Measurements from ENCODE around the gene TSFM.

DNA sequence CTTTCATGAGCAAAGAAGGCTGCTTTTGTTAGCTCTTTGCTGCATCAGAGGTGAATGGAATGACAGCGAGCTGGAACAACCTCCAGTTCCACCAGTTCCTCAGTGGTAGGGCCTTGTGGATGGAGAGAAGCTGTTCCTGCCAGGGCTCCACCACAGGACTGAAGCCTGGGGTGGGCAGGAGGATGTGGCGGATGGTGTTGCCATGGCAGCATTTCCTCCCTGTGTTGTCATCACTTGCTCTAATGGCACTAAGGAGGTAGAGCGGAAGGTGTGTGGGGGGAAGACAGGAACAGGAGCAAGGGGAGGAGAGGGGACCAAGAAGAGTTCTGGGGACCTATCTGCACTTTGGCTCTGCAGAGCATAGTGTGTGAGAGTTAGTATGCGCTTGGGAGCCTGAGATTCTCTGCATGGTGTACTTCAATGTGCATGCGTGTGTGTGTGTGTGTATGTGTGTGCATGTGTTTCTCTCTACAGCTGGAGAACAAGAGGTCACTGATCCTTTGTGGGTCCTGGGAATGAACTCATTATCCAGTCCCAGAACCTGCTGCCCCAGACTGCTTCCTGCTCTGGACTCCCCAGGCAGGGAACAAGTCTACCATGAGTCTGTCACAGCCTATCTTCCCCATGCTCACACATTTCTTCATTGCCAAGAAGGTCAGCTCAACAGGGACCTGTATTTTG is 2.6 kb upstream of the AGAP2 start:
CAGE:
- cytosol, long polyA minus RNA, result no peak
- cytosol, long polyA plus RNA, result no peak
- long polyA plus RNA, result no peak
- nucleus, long polyA minus RNA, result no peak
- nucleus, long polyA plus RNA, result no peak

DNA sequence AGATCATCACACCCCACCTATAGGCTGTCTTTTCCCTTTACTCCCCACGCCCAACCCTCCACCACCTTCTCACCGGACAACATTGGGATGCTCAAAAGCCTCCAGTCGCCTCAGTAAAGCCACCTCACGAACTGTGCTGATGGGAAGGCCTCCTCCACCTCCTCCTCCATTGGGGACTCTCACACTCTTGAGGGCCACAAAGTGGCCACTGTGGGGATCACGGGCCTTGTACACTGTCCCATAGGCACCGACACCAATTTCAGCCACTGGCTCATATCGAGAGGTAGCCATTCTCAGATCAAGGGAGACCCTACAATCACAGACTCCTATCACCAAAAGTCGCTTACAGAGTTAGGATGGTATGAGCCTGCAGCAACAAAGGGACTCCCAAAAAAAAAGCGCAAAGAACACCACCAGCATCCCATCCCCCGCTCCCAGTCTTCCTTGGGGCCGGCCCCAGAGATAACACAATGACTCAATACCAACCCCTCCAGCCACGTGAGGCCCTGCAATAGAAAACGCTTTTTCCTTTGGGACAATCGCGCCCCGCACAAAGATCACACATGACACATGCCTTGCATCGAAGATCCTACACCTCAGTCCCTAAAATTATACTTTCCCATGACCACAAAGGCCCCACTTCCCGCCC is 559 bp downstream of the CDK4 start:
CAGE:
- cytosol, long polyA minus RNA, result no peak
- cytosol, long polyA plus RNA, result no peak
- long polyA plus RNA, result no peak
- nucleus, long polyA minus RNA, result no peak
- nucleus, long polyA plus RNA, result no peak

CAGE:
- cytosol, long polyA minus RNA, result start-site peak on the plus strand at chr12:57782764-57782790, 53 reads
- cytosol, long polyA plus RNA, result start-site peak on the plus strand at chr12:57782775-57782790, 1,075 and 164 reads in 2 replicates
- long polyA plus RNA, result start-site peak on the plus strand at chr12:57782742-57782790, 896 and 450 reads in 2 replicates
- nucleus, long polyA minus RNA, result start-site peak on the plus strand at chr12:57782776-57782796, 89 reads
- nucleus, long polyA plus RNA, result start-site peak on the plus strand at chr12:57782776-57782792, 974 and 966 reads in 2 replicates
Measured at GRCh38 chr12:57782430-57783403, at the start of gene TSFM. Gene TSFM (plus strand): TSS chr12:57782787.

DNA sequence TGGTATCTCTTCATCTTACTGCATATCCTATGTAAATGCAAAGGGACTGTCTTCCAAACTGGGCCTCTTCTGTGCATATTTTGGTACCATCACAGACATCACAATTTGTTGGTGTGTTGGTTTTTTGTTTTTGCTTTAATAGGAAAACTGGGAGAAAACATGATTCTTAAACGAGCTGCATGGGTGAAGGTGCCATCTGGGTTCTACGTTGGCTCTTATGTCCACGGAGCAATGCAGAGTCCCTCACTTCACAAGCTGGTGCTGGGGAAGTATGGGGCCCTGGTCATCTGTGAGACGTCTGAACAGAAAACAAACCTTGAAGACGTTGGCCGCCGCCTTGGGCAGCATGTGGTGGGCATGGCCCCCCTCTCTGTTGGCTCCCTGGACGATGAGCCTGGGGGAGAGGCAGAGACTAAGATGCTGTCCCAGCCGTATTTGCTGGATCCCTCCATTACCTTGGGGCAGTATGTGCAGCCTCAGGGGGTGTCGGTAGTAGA is 13.5 kb downstream of the TSFM start:
CAGE:
- cytosol, long polyA minus RNA, result no peak
- cytosol, long polyA plus RNA, result no peak
- long polyA plus RNA, result no peak
- nucleus, long polyA minus RNA, result no peak
- nucleus, long polyA plus RNA, result no peak

DNA sequence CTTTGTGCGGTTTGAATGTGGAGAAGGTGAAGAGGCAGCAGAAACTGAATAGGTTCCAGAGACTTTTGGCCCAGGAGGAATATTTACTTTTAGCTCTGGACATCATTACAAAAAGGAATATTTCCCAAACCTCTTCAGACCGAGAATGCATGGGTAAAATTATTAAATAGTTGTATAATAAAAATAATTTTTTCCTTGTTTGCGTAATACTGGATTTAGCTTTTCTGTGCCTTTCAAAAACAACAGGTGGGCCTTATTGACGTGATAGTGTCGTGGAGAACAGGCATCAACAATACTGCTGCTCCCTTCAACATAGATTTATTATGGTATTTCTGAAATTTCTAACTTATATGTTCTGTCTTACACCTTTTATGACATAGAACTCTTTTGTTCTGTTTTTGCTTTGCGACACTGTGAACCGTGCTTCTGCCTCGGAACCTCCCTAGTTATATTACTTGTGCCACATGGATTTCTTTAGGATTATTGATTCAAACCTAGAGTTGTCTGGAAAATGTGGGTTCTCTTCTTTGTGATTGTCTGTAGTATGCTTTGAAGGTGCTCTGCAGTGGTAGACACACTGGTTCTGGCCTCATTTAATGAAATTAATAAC is 14.1 kb downstream of the TSFM start:
CAGE:
- cytosol, long polyA minus RNA, result no peak
- cytosol, long polyA plus RNA, result no peak
- long polyA plus RNA, result no peak
- nucleus, long polyA minus RNA, result no peak
- nucleus, long polyA plus RNA, result no peak

GRCh38 chr12:57821785-57822469 is 3.4 kb upstream of the AVIL start:
CAGE:
- cytosol, long polyA minus RNA, result no peak
- cytosol, long polyA plus RNA, result no peak
- long polyA plus RNA, result no peak
- nucleus, long polyA minus RNA, result no peak
- nucleus, long polyA plus RNA, result no peak

DNA sequence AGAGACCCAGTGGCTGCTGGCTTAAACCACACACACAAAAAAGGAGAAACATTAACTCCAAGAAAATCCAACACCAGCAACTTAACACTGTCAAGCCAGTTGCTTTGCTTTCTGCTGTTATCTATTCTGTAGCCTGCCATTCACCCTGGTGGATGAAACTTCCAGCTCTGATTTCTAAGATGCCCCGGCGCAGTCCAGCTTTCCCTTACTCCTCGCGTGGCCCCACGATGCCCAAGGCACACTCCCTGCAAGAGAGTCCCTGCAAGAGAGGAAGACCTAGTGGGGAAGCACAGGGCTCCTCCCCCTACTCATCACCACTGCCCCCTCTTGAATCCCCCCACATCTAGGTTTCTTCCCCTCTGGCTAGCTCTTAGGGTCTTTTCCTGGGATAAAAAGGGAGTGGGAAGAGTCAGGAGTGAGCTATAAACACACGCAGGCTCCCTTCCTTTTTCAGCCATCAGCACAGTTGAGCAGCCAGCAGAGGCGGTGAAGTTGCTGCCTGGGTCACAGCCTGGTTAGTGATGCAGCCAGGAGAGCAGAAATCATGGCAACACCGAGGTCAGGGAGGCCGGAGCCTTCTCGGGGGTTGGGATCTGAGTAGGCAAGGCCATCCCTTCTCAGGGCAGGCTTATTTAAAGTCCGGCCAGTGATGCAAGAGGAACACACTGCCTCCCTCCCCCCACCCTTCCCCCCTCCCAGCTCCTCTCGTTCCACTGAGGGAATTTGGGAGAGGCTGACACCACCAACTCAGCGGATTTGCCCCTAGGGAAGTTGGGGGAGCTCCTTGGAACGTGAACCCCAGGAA is 2.1 kb downstream of the CTDSP2 start:
CAGE:
- cytosol, long polyA minus RNA, result no peak
- cytosol, long polyA plus RNA, result no peak
- long polyA plus RNA, result no peak
- nucleus, long polyA minus RNA, result no peak
- nucleus, long polyA plus RNA, result no peak

DNA sequence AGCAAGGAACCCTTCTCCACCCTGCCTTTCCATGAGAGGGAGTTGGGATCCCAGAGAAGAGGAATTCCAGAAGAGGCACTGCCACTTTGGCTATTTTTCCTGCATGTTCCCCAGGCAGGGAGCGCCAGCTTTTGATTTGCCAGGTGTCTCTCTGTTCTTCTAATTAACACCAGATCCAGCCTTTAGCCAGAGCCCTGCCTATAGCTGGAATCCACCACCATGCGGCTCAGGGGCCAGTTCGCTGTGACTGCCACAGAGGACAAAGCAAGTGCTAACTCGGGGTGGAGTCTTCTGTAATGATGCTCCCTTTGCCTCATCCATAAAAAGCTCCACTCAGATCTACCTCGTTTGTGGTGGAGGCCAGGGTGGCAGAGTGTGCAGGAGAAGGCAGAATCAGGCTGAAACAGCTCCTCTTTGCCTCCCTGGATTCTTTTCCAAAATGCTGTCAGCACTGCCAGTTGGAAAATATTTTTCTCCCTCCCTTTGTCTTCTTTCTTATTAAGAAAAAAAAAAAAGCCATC is 17.9 kb upstream of the CTDSP2 start:
CAGE:
- cytosol, long polyA minus RNA, result no peak
- cytosol, long polyA plus RNA, result no peak
- long polyA plus RNA, result no peak
- nucleus, long polyA minus RNA, result no peak
- nucleus, long polyA plus RNA, result no peak

DNA sequence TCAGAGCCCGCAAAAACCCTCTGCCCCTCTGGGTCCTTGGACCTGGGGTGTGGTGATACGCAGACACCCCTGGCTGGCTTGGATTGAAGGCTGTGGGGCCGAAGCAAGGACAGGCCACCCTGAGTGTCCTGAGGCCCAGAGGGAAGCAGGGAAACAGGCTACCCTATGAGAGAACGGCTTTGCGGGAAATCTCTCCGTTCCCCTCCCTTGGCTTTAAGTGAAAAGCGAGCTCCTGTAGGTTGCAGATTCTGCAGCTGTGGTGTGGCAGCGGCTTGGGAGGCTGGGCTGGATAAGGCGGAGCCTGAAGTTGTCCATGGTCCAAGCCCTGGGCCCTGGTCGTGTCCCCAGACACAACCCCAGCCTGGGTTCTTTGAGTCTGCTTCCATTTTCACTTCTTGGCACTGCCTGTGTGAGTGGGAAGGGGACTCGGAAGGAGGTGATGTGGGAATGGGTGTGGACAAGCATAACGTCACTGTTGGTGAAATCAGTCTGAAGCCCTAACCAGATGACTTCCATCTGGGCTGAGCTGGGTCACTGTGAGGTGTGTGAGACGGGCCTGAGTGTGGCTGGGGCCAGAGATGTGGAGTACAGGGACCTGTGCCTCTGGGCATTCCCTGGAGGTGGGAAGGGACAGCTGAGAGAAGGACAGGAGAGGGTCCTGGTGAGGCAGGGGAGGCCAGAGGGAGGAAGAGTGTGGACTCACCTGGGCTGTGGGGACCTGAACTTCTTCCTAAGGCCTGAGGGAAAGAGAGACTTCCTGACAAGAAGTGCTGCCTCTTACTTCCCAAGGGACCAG is 43.0 kb upstream of the CTDSP2 start:
CAGE:
- cytosol, long polyA minus RNA, result no peak
- cytosol, long polyA plus RNA, result no peak
- long polyA plus RNA, result no peak
- nucleus, long polyA minus RNA, result no peak
- nucleus, long polyA plus RNA, result no peak

CAGE:
- cytosol, long polyA minus RNA, result no peak
- cytosol, long polyA plus RNA, result no peak
- long polyA plus RNA, result no peak
- nucleus, long polyA minus RNA, result no peak
- nucleus, long polyA plus RNA, result no peak
Measured at GRCh38 chr12:57892647-57893139, 46.2 kb upstream of the CTDSP2 start.

DNA sequence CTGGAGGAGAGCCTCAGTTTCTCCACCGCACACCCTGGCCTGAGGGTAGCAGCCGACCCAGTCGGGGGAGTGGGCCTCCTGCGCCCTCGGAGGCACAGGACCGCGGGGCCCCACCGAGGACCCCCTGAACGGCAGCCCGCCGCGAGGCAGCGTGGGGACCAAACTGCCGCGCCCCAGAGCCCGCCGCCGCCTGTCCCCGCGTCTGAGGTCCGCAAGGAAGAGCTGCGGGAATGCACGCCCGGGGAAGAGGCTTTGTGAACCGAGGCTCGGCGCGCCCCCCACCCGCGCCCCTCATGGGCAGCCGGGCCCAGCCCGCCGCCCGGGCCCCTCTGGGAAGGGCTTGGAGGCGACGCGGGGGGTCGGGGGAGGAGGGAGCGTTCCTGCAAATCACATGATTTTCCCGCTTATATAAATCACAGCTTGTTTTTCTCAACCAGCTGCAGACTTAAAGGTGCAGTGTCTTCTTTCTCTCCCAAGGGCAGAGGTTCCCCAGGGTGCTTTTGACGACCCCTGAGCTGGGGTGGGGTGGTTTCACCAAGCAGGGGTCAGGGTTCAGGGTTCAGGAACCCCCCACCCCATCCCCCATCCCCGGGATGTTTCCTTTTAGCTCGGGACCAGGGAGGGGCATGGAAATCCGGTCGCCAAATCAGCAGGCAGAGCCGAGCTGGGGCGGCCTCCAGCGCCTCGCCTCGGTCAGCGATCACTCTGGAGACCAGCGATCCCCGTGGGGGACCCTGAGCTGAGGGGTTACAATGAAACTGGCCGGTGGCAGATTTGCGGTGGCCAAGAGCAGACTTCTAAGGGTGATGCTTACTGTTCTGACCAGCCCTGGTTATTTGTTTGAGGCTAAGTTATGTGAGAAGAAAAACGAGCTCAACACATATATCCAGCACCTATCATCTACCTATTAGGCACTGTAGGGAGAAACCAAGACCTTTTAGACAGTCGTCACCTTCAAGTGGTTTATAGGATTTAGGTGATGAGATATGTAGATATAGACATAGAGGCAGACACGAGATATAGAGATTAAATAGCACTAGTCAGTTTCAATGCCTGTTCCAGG is 44.6 kb upstream of the ATP23 start:
CAGE:
- cytosol, long polyA minus RNA, result no peak
- cytosol, long polyA plus RNA, result no peak
- long polyA plus RNA, result no peak
- nucleus, long polyA minus RNA, result no peak
- nucleus, long polyA plus RNA, result no peak

GRCh38 chr12:58425267-58425933 is 484.0 kb downstream of the ATP23 start:
CAGE:
- cytosol, long polyA minus RNA, result no peak
- cytosol, long polyA plus RNA, result no peak
- long polyA plus RNA, result no peak
- nucleus, long polyA minus RNA, result no peak
- nucleus, long polyA plus RNA, result no peak

DNA sequence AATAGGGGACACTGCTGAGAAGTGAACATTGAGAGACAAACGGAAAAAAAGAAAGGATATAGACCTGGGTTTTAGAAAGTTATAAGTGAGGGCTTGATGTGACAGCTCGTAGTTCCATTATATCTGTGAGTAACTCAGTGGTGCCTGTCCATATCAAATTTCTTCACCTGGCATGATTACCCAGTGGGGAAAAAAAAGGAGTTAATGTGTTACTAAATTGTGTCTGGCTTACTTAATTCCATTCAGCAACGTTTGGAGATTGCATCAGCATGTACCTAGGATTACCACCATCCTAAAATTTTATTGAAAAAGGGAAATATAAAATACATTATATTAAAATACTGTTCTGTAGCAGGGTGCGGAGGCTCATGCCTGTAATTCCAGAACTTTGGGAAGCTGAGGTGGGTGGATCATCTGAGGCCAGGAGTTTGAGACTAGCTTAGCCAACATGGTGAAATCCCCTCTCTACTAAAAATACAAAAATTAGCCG is 1249.9 kb downstream of the SLC16A7 start:
CAGE:
- cytosol, long polyA minus RNA, result no peak
- cytosol, long polyA plus RNA, result no peak
- long polyA plus RNA, result no peak
- nucleus, long polyA minus RNA, result no peak
- nucleus, long polyA plus RNA, result no peak

CAGE:
- cytosol, long polyA minus RNA, result no peak
- cytosol, long polyA plus RNA, result no peak
- long polyA plus RNA, result no peak
- nucleus, long polyA minus RNA, result no peak
- nucleus, long polyA plus RNA, result no peak
Measured at GRCh38 chr12:62098109-62098579, 94.4 kb downstream of the TAFA2 start.

DNA sequence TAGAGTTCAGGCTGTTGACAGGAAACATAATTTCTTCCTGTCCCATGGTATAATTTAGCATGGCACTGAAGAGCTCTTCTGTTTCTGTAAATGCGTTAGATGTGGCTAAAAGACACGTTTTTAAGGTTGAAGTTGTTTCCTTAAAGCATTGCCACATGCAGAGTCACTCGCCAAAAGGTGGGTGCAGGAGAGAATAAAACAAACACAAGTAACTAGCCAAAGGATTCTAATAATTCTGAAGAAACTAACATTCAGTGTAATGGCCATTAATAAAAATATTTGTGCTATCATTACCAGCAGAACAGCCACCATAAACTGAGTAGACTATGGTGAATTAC is 33.6 kb downstream of the TAFA2 start:
CAGE:
- cytosol, long polyA minus RNA, result no peak
- cytosol, long polyA plus RNA, result no peak
- long polyA plus RNA, result no peak
- nucleus, long polyA minus RNA, result no peak
- nucleus, long polyA plus RNA, result no peak

DNA sequence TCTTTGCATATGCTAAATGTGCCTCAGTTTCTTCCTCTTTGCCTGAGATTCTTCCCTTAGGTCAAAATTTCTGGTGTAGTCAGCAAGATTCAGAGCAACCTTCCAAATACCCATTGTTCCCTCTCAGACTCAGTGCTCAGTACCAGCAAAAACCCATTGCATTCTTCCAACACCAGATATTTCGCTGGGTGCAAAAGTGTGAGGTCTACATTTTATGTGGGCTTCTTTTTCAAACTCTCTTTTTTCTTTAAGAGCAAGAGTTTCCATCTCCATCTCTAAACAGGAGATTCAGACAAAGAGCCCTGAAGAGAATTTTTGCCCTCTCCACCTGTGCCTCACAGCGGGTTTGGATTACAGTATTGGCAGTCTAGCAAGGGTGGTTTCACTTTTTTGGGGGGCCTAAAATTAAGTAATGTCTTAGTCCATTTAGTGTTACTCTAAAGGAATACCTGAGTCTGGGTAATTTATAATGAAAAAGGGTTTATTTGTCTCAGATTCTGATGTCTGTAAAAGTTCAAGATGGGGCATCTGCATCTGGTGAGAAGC is 10.6 kb upstream of the USP15 start:
CAGE:
- cytosol, long polyA minus RNA, result no peak
- cytosol, long polyA plus RNA, result no peak
- long polyA plus RNA, result no peak
- nucleus, long polyA minus RNA, result no peak
- nucleus, long polyA plus RNA, result no peak

DNA sequence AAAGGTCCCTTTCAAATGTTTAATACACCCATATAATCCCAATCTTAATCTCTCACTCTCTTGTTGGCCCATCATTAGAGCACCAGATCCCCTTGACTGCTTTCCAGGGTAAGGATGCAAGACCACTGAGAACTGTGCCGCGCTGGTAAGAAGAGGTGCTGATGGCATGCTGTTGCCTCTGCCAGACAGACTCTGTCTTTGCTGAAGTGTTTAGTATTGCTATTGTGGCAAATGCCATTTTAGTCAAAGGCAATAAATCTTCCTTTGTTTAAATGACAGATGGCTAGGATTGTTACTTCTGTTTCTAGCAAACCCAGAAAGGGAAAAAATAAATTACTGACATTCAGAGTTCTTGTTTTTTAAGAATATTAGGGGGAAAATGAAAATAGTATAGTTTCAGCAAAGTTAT is 152.3 kb downstream of the MON2 start:
CAGE:
- cytosol, long polyA minus RNA, result no peak
- cytosol, long polyA plus RNA, result no peak
- long polyA plus RNA, result no peak
- nucleus, long polyA minus RNA, result no peak
- nucleus, long polyA plus RNA, result no peak

DNA sequence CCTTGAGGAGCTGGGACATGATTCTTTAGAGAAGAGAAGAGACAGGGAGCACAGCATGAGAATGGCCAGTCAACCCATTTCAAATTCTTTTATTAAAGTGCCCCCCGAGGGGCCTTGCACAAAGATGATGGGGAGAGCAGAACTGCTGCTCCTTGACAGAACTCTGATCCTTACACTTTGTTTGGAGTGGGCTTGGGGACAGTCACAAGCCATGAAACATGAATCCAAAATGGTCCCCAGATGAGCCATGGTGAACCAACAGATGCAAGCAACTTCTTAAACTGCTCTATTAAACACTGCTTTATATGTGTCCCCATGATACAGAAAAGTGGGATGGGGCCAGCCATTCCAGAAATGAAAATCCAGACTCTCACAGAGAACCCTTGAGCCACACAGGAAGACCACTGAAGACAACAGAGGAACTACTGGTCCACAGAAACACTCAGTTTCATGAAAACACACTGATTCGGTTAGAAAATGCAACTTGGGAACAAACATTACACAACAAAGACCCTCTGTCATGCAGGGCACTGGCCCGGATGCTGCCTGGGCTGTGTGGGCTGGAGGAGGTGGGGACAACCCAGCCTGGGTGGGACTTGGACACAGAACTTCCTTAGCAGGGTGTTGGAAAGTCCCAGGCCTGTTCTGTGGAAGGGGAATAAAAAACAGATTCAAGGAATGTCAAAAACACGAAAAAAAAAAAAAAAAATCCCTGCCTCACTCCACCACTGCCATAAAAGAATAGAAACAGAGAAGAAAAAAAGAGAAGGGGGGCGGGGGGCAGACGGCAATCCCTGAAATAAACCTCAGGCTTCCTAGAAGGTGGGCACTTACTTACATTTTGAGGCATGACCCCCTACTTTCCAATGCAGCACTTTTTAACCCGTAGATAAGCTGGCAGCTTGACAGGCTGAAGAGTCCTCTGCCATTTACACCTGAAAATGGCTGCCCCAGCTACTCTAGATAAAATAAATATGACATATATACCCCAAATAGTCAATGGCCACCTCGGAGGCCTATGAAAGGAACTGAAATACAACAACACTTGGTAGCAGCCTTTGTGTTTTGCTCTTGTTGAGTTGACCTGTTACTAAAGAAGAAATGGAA is 180.9 kb downstream of the MON2 start:
CAGE:
- cytosol, long polyA minus RNA, result no peak
- cytosol, long polyA plus RNA, result no peak
- long polyA plus RNA, result no peak
- nucleus, long polyA minus RNA, result no peak
- nucleus, long polyA plus RNA, result no peak

DNA sequence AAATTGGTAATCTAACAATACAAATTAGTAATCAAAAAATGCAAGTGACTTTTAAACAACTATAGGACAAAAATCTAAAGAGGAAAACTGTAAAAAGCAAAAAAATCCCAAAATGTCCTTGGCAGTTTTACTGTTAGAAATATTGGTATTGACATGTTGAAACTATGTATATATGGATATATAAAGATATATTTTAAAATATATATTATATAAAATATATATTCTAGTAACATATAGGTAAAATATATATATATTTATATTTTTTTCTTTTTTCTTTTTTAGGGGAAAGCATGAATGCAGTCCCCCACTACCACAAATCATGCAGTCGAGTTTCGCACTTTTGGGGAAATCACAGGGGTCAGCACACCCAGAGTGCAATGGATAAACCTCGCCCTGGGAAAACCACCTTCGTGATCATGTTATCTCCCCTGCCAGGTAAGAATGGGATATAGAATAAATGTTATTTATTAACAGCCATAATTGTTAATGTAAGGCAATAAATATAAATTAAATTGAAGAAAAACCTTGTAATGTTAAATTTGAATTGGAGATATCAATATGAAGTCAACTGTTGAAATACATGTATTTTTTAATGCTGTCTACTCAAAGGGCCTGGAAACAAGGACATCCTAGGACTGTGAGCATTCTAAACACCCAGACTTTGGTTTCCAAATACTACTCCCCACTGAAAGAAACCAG is 84.3 kb downstream of the PPM1H start:
CAGE:
- cytosol, long polyA minus RNA, result no peak
- cytosol, long polyA plus RNA, result no peak
- long polyA plus RNA, result no peak
- nucleus, long polyA minus RNA, result no peak
- nucleus, long polyA plus RNA, result no peak

CAGE:
- cytosol, long polyA minus RNA, result no peak
- cytosol, long polyA plus RNA, result no peak
- long polyA plus RNA, result no peak
- nucleus, long polyA minus RNA, result no peak
- nucleus, long polyA plus RNA, result no peak
Measured at GRCh38 chr12:62933822-62934222, 1.1 kb downstream of the PPM1H start.

All from keratinocyte (primary cell).